LHCN-M2 (cell line): ENCODE measurements around the gene PSTPIP2.

- RAMPAGE, long total RNA, result no peak
These were observed at the start of gene PSTPIP2 for GRCh38 chr18:46071643-46072799. Gene PSTPIP2, minus strand, starts transcription at chr18:46072260.

- RAMPAGE, long total RNA, result no peak
These were observed 650 bp downstream of the ATP5F1A start for GRCh38 chr18:46097376-46097915.

- RAMPAGE, long total RNA, result no peak
These were observed 20.5 kb upstream of the C18orf25 start for GRCh38 chr18:46153184-46153814.

DNA sequence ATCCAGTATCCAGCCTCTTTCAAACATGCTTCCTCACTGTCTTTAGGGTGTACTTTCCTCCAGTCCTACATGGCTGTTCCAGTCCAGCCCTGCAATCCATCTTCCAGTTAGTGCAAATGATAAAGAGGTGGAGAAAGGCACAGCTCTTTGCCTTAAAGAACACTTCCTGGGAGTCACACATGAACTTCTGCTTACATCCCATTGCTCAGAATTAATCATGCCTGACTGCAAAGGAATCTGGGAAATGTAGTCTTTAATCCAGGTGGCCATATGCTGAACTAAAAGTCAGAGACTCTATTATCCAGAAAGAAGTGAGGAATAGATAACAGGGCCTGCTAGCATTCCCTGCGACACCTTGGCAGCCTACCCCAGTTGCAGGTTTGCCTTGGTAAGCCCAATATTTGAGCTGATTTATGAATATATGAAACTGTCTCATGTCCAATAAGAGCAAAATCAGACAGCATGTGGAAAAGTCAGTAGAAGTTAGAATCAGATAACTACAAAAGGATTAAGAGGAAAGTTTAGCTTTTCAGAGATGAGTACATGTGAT is 9.2 kb upstream of the RNF165 start:
- RAMPAGE, long total RNA, result no peak

GRCh38 chr18:46803312-46803992 is 46.6 kb upstream of the ST8SIA5 start:
- RAMPAGE, long total RNA, result no peak

DNA sequence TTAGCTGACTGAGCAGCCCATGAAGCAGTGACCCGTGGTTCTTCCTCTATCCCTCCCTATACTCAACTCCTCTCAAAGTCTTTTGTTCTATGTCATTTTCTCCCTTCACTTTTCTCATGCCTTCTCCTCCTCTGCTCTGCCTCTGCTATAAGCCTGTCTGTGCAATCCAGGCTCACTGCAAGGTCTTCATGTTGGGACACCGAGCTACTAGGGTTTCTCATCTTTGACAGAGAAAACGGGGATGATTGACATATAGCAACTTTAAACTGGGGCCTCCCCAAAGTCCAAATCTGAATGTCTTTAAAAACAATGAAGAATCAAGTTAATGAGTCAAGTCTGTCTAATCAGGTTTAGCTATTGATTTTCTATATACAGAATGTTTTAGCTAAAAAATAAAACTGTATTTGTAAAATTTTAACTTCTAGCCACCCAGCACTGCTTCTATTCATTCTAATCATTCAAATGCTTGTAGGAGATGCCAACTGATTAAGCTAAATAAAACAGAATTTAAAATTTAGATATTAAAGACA is 57.8 kb upstream of the ST8SIA5 start:
- RAMPAGE, long total RNA, result no peak

DNA sequence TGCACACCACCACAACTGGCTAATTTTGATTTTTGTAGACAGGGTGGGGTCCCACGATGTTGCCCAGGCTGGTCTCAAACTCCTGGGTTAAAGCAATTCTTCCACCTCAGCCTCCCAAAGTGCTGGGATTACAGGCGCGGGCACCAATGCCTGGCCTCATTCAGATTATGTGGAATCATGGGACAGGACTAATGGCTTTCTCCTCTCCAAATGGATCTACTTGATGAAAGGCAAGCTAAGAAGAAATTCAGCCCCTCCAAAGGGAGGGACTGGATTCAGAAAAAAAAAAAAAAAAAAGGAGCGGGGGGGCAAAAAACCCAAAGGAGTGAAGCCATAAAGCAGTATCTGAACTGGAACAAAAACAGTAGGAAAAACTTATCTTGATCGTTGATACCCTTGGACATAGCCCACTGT is 1.7 kb upstream of the HDHD2 start:
- RAMPAGE, long total RNA, result no peak

- RAMPAGE, long total RNA, result no peak
These were observed 11.9 kb upstream of the SKOR2 start for GRCh38 chr18:47263159-47264027.

DNA sequence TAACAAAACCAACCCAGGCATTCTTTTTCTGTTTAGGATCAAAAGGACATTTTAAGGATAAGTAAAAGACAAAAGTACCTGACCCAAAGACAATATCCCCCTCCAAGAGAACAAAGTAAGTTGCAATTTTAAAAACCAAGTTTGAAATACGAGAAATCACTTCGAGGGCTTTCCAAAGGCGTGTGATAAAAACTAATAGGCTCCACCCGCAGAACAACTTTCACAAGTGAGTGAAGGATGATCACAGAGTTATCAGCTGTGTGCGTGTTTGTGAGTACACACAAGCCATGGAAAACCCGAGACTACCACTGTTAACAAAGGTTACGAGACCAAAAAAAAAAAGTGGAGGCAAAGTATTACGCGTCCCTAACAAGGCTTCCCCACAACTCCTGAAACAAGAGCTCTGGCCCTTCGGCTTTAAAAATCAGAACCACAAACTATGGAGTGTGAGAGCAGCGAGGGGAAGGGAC is 766 bp downstream of the SMAD2 start:
- RAMPAGE, long total RNA, result no peak

DNA sequence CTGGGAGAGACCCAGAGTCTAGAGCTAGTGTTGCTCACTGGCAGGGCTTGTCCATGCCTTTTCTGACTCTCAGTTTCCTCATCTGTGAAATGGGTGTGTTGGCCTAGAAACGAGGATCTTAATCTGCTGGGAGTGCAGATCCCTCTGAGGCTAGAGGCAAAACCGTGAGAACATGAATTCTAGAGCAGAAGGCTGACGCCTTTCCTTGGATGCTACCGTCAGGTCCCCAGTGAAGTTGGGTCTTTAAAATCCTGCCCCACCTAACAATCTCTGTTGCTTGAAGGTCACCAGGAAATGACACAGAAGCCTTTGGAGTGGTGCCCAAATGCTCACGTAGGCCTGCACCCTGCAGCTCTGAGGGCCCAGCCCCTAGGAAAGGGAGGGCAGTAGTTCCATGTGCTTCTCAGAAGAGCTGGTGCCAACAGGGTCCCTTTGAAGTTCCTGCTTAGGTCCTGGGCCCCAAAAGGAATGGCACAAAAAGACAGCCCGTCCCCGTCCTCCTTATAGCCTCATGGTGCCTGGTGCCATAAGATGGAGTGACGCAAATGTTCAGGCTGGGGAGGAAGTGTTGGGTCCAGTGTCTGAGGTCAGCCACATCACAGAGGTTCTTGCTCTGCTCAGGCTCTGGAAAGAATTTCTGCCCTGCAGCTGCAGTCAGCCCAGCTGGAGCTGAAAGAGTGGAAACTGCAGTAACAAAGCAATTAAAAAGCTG is 73.3 kb upstream of the SMAD2 start:
- RAMPAGE, long total RNA, result no peak

- RAMPAGE, long total RNA, result no peak
These were observed 74.1 kb upstream of the SMAD2 start for GRCh38 chr18:48004417-48005145.

GRCh38 chr18:48099988-48100467 is 169.6 kb upstream of the SMAD2 start:
- RAMPAGE, long total RNA, result no peak

- RAMPAGE, long total RNA, result no peak
These were observed 170.4 kb upstream of the SMAD2 start for GRCh38 chr18:48100712-48101317.

DNA sequence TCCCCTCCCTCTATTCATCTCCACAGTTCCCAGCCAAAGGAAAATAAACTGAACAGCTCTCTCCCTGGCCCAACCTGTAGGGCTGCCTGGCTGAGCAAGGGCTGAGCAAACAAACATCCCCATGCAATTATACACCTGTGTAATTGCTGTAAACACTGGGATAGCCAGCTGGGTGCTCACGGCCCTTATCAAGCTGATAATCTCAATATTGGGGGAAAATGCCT is 203.3 kb upstream of the SMAD2 start:
- RAMPAGE, long total RNA, result no peak

GRCh38 chr18:48236591-48236953 is 172.6 kb downstream of the ZBTB7C start:
- RAMPAGE, long total RNA, result no peak

DNA sequence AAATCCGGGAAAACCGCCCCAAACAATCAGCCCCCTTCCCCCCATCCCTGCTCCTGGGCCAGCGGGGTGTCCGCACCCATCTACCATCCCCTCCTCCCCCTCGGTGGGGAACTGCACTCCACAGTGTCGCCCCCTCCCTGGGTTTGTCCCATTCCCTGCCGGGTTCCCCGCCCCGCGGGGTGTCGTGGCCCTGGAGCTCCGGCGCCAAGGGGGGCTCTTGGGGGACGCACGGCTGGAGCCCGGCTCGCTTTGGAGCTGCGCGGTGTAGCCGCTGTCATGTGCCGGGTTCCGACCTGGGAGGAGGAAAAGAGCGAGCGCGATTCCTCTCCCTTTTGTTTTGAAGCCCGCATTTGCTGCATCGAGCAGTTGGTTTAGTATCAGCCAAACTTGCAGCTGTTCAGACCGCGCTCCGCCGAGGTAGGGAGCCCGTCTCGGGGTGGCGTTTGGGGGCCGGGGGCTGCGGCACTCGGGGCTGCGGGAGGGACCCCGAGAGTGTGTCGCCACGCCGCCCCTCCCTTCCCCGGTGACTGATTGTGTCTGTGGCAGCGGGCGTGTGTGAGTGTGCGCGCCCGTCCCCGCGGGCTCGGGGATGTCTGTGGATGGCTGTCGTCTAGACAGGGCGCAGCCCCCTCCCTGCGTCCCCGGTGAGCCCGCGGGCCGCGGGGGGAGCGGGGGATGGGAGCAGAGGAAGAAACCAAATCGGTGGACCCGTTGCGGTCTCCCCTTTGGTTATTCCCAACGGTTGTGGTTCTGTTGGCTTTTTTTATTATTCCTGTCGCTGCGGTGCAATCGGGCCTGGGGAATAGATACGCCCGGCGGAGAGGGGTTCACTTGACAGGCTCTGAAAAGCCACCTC is 812 bp downstream of the CTIF start:
- RAMPAGE, long total RNA, result no peak

DNA sequence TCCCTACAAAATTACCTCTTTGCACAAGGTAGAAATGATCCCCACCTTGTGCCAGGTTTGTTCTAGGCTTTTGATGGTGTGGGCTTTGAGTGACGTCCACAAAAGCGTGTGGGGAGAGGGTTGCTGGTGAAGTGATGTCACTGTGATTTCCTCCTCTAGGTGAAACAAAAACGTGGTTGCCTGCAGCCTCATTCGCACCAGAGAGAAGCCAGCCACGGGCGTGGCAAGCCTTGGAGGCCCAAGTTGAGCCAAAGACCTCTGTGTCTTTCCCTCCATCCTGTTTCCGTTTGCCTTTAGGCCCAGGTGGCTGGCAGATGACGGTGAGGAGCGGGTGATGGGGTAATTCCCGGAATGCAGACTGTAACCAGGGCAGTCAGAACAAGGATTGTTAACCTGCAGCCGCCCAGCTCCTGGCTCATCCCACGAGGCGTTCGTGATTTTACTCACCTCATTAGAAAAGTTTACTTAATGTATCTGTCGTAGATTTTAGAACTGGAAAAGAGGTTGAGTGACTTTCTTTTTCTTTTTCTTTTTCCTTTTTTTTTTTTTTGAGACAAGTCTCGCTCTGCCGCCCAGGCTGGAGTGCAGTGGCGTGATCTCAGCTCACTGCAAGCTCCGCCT is 14.4 kb downstream of the CTIF start:
- RAMPAGE, long total RNA, result no peak

DNA sequence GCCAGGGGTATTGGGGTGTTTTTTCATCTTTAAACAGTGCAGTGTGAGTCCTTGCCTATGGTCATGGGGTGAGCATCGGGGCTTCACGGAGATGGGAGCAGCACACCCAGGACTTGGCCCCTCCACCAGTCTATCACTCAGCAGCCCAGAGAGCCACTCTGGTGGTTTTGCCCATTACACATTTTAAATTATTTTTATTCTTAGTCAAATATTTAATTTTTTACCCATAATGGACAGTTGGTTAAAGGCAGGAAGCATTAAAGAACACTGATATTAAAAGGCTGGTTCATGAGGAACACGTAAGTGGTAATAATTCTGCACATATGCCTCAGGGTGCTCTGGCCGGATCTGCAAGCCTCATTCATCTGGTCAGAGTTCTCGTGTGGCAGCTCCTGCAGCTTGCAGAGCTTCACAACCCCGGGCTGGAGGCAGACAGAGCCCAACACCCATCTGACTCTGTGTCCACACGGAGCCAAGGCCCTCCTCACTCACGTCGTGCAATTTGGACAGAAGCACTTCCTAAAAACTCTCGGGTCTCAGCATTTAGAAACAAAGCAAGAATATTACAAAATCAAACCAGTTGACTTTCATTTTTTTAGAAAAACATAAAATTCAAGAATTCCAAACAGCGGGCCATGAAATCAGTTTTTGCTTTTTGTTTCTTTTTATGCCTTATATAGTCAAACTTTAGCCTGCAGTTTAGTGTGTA is 204.1 kb downstream of the CTIF start:
- RAMPAGE, long total RNA, result no peak

- RAMPAGE, long total RNA, result no peak
These were observed 152.8 kb downstream of the SMAD7 start for GRCh38 chr18:48797709-48798675.

DNA sequence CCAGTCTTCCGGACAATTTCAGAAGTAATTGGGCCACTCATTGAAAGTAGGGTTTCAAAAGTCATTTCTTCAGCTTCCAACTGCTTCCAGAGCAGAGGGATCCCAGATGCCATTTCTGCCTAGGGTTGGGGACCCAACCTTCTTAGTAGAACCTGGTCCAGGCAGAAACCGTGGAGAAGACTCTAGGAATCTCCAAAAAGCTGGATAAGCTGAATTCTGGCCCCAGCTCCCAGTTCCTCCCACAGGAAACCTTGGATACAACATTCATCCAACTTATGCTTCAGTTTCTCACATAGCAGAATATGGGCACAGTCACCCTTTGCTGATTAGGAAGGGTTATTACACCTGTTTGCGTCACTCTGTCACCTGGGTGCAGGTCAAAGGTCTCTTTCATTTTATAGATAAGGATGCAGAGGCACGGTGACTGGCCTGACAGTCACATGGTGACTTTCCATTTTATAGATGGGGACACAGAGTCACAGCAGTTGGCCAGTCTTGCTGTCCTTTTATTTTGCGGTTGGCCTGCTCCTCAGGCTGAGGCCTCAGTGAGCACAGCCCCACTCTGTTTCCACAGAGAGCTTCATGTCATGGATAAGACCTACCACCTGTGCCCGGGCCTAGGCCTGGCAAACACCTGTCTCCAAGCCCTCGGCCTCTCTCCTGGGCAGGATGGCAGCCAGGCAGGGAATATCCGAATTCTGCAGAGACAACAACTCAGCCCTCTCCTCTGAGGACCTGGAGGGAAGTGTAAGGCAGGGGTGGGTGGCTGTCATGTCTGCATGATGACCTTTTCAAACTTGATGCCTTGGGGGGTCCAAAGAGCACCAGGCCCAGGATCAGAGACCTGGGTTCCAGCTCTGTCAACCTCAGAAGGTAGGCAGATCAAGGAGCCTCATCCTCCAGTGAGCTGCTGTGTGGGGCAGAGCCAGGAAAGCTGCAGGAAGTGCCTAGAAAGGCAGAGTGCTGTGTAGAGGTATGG is 148.8 kb downstream of the SMAD7 start:
- RAMPAGE, long total RNA, result no peak